Transverse colon (tissue), 4 donors: ENCODE data around the genes TRIM2 and TDO2.

- PRO-cap, result bidirectional peak, plus-strand start at chr4:153204446, minus-strand start at chr4:153204292
- RAMPAGE, long total RNA, 4 experiments, result no peak in any of the 4 experiments
Measured at GRCh38 chr4:153204048-153204334, 252 bp upstream of the TRIM2 start.

DNA sequence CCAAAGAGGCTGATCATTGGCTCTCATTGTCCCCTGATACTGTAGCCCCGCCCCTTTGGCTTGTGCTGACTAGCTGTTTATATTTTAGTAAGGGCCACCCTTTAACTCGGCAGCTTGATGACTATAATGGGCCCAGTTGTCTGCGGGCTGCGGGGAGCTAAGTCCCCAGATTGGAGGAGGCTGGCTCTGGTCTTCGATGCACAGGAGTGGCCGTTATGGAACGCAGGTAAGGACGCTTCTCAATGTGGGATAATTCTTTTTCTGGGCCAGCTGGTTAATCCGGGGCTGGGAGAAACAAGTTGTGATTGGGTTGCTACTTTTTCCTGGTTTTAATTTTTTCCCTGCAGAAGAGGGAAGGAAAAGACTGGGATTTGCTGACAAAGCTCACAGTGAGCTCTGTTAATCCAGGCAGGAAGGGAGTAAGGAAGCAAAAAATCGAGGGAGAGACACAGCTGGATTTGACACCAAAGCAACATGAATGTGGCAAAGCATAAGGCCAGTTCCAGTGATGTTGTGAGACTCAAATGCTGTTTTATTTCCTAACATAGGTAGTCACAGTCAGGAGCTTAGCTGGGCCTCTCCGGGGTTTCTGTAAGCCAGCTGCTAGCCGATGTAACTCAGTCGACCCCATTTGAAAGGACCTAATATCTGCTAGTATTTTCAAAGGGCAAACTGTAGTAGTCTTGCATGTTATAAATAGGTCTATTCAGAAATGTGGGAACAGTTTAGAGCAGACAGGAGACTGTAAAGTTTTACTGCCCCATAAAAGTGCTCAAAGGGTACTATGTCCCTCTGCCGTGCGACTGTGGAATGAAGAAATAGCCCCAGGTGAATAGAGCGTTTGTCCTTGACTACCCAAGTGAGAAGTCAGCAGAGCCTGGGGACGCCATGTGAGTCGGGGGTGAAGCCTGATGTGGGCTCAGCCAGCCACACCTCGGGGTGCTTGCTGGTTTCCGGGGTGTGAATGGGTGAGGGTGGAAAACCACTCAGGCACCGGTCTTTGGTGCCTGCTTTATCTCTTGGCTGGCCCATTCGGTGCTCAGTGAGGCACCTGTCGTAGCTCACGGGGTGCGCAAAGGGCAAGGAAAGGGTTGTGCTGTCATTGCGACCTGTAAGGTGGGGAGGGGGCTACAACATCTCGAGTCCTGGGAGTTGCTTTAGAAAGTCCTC is at the start of gene TRIM2:
TRIM2 (plus strand) TSS at position 109 of the 1,170 bp plus-strand sequence.
- PRO-cap, result bidirectional peak, plus-strand start at position 112 of the sequence, minus-strand start outside the sequence; bidirectional peak, plus-strand start at position 858 of the sequence, minus-strand start at position 515 of the sequence
- RAMPAGE, long total RNA, 4 experiments, result start-site peak on the plus strand in 3 of 4 experiments, centred at positions 108 to 846 of the sequence, 35 to 727 reads per replicate

GRCh38 chr4:153219803-153220431 is 15.7 kb downstream of the TRIM2 start:
- PRO-cap, result no peak
- RAMPAGE, long total RNA, 4 experiments, result start-site peak on the plus strand in 1 of 4 experiments, at chr4:153219926-153219959 at its widest, 6 reads per replicate

DNA sequence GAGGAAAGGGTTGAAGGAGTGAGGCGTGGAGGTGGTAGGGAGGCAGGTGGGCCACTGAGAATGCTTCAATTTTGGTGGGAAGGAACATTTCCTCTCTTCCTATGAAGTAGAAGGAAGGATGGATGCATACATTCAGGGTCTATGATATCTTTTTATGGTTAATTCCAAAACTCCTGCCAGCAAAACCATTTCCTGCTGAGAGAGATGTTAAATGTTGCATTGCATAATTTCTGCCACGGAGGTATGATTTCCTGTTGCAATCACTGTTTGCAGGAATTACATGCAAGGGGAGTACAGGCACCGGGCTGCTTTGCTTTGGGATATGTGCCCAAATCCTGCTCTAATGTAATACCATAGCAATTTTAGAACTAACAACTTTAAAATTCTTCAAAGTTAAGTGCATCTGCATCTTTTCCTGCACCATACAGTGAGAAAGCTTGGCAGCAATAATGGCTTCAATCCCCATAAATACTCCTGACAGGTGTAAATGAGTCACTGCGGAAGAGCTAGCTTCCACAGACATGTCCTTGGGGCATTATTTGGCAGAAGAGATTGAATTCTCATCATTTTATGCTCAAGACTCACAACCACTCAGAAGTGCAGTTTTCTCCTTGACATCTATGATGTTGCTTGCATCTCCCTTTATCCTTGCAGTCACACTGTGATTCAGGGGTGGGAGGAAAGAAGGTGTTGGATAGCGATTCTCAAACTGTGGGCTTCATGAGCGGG is 29.6 kb downstream of the TRIM2 start:
- PRO-cap, result no peak
- RAMPAGE, long total RNA, 4 experiments, result start-site peak on the plus strand in 1 of 4 experiments, centred at position 658 of the sequence, 6 reads per replicate

DNA sequence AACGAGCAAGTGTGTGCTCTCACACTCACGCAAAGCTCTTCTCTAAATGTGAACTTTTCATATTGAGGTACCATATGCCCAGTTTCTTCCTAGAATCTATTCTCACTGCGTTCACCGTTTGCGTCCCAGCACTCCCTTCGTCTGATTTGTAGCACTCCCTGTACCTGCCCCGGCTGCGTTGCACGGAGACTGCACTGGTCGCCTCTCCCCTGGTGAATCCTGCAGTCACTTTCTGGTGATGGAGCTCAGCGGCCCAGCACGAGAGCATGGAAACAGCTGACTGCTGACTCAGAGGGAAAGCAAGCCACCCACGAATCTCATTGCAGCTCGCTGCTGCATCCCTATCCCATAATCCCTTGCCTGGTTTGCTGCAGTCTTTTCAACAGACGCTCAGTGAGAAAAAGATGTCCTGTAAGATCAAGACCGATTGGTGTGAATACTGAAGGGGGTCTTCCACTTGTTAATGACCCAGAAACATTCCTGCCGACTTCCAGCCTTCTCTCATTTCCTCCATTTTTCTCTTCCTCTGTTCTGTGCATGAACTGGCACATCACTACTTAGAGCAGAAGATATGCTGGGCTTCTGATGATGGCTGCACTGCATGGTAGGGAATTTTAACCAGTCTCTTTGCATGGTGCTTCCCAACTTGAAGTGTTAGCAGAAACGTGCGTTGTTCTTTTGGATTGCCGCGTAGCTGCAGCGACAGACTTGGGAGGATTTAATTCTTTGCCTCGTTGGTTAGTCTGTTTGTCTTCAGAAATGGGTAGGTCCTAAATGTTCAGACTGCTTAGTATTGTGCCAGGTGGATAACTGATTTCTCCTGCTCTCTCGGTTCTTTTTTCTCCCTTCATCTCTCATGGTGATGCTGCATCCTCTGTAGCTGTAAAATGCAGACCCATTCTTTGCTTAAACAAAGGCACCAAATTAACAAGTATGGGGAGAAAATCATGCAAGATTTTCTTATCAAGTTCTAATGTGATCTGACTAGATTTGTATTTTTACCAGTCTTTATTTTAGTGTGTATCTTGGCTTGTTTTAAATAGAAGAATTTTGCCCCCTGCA is 53.1 kb downstream of the TRIM2 start:
- PRO-cap, result no peak
- RAMPAGE, long total RNA, 4 experiments, result no peak in any of the 4 experiments

- PRO-cap, result no peak
- RAMPAGE, long total RNA, 4 experiments, result start-site peak on the plus strand in 1 of 4 experiments, at chr4:153265376-153265477 at its widest, 8 reads per replicate
Measured at GRCh38 chr4:153265332-153265638, 61.0 kb downstream of the TRIM2 start.

DNA sequence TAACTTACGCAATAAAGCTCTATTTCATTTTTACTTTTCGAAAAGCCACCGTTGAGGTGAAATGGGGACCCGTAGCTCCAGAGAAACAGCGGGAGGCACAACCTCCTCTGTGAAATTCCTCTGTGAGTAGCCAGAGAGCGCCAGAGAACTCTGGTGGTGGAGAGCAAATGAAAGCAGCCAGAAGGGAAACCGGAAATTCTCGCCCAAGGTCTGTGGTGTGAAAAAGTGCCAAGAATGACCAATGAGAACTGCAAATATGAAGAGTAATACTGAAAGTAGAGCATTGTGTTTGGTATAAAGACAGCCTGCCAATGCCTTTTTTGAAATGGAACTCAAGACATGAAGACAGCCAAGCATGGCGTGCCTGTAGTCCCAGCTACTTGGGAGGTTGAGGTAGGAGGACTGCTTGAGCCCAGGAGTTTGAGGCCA is 33.0 kb upstream of the TMEM131L start:
- PRO-cap, result unidirectional peak, plus-strand start at position 323 of the sequence
- RAMPAGE, long total RNA, 4 experiments, result no peak in any of the 4 experiments

GRCh38 chr4:153439162-153439895 is 26.8 kb upstream of the TMEM131L start:
- PRO-cap, result no peak
- RAMPAGE, long total RNA, 4 experiments, result no peak in any of the 4 experiments

GRCh38 chr4:153483222-153483690 is 17.1 kb downstream of the TMEM131L start:
- PRO-cap, result no peak
- RAMPAGE, long total RNA, 4 experiments, result no peak in any of the 4 experiments

- PRO-cap, result no peak
- RAMPAGE, long total RNA, 4 experiments, result no peak in any of the 4 experiments
Measured at GRCh38 chr4:153520238-153521577, 54.5 kb downstream of the TMEM131L start.

DNA sequence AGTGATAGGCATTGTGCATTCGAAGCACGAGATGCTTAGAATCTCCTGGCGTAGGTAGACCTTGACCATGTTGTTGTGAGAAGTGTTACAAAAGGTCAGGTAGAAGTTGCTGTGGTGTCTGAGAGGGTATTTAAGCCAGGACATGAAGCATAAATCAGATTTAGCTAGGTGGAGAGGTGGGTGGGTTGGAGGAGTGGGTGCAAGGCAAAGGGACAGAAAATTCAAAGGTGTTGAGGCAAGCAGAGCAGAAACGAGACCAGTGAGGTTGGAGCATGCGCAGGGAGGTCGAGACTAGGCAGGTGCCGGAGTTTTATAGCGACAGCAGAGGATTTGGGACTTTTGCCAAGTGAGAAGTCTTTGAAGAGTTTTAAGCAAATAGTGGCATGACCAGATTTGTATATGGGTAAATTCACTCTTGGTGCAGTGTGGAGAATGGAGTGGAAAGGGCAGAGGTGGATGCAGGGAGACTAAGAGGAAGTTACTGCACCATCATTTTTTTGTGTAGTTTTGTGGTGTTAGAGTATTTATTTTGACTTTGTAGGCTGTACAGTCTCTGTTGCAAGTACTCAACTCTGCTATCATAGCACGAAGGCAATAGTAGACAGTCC is 107.0 kb upstream of the TLR2 start:
- PRO-cap, result no peak
- RAMPAGE, long total RNA, 4 experiments, result no peak in any of the 4 experiments

DNA sequence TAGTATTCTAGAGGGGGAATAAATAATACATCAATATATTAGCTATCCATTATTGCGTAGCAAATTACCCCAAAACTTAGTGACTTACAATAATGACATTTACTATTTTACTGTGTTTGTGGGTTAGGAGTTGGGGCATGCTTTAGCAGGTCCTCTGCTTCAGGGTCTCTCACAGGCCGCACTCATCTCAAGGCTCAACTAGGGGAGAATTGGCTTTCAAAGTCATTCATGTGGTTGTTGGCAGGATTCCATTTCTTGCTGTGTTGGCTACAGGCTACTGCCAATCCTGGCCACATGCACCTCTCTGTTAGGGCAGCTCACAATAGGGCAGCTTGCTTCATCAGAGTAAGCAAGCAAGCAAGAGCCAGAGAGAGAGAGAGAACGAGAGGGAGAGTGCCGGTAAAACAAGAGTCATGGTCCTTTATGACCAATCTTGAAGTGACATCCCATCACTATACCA is 33.1 kb upstream of the TLR2 start:
- PRO-cap, result no peak
- RAMPAGE, long total RNA, 4 experiments, result no peak in any of the 4 experiments

DNA sequence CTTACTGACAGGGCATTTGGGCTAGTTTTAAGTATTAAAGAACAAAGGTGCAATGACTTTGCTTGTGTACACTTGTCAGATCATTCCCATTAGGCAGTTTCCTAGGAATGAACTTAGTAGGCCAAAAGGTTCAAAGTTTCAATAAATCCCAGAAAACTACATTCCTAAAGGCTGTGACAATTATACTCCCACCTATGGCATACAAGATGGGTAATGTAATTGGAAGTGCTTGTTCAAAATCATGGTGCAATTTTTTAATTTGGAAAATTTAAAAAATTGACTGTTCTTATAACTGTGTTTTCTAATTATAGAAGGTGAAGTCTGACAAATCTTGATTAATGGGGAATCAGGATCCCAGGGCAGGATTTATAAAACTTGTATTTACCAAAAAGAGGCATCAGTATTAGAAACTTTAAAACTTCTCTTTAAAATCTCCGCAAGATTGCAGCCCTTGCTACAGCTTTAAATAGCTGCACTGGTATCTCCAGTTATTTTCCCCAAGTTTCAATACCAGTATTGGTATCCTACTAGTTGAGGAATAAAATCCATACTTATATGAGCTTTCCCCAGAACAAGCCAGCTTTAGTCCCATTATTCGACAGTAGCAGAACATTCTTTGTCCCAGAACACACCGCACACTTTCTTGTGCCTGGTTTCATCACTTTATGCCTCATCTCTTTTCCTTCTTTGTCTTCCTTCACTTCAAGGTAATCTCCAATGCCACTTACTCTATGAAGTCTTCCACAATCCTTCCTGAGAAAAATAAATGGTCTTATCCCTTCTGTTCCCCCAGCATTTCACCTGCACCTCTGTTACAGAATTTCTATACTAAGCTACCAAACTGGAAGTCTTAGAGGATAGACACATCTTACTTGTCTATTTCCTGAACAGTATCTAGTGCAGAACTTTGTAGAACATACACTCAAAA is 14.6 kb downstream of the PLRG1 start:
- PRO-cap, result no peak
- RAMPAGE, long total RNA, 4 experiments, result no peak in any of the 4 experiments

GRCh38 chr4:155195336-155195669 is 13.1 kb upstream of the NPY2R start:
- PRO-cap, result unidirectional peak, minus-strand start at chr4:155195422
- RAMPAGE, long total RNA, 4 experiments, result no peak in any of the 4 experiments

DNA sequence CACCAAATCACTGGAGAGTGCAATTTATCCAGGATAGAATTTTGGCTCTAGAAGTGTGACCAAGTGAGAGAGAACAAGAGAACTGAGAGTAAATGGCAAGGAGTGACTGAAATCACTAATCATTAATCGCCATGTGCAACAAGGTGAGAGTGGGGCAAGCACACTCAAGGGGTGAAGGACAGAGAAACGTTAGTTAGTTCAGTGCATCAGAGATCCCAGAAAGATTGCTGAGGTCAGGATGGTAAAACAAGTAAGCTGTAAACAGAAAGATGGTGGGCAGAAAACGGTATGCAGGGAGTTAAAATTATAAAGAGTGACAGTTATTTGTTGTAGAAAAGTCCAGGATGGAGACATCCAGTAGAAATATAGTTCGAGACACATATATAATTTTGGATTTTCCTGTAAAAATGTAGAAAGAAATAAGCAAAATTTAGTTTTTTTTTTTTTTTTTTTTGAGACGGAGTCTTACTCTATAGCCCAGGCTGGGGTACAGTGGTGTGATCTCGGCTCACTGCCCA is 17.9 kb upstream of the ASIC5 start:
- PRO-cap, result no peak
- RAMPAGE, long total RNA, 4 experiments, result no peak in any of the 4 experiments

DNA sequence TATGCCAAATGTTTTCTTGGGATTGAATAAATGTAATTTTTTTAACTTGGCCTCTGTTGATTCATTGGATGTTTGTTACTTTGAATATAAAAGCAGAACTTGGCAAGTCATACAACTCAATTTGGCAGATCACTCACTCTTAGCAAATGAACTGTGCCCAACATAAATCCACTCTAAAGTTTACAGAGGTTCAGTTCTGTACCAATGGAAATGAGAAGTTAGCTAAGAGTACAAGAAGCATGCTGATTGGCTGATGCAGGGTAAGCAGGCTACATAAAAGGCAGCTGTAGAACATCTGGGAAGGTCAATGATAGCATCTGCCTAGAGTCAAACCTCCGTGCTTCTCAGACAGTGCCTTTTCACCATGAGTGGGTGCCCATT is at the start of gene TDO2:
TDO2 (plus strand) TSS at position 302 of the 381 bp plus-strand sequence.
- PRO-cap, result no peak
- RAMPAGE, long total RNA, 4 experiments, result start-site peak on the plus strand in 1 of 4 experiments, centred at position 300 of the sequence, 5 reads per replicate

- PRO-cap, result bidirectional peak, plus-strand start at chr4:156970972, minus-strand start at chr4:156970984
- RAMPAGE, long total RNA, 4 experiments, result start-site peak on the minus strand in 1 of 4 experiments, at chr4:156970977-156971086 at its widest, 7 reads per replicate
Measured at GRCh38 chr4:156970691-156971539, 684 bp downstream of the PDGFC start.

DNA sequence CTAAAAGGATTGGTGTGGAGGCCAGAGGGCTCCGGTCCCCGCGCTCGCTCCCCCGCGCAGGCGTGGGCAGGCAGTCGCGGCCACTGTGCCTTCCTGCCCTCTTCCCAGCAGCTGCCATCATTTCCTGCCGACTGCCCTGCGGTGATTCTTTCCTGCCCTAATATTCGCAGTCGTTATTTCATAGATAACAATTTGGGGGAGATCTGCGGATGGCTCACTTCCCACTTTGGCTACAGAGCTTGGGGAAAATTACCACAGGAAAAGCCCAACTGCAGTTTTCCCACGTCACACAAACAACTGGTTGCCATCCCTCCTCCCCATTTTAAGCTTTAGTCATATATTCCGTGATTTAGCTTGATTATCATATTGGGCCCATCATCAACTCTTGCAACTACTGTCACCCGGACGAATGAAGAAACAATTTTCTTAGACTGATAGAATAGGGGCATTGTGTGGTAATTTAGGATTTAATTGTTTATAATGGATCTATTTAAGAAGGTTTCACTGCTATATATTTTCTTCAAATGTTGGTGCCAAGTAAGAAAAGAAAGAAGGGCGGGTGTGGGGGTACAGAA is 2.4 kb downstream of the GRIA2 start:
- PRO-cap, result no peak
- RAMPAGE, long total RNA, 4 experiments, result no peak in any of the 4 experiments

DNA sequence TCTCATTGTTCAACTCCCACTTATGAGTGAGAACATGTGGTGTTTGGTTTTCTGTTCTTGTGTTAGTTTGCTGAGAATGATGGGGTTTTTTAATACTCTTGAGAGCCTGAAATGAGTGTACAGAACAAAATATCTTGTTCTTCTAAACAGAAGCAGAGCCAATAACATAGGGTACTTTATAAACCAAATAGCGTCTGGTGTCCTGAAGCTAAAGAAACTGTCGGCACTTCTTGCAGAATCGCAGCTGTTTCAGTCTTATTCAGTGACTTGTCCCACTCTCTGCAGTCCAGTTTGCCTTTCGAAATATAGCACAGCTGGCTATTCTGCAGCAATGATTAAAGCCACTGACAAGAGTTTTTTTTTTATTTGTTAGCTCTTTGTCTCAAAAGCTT is 52.1 kb downstream of the GASK1B start:
- PRO-cap, result no peak
- RAMPAGE, long total RNA, 4 experiments, result no peak in any of the 4 experiments

DNA sequence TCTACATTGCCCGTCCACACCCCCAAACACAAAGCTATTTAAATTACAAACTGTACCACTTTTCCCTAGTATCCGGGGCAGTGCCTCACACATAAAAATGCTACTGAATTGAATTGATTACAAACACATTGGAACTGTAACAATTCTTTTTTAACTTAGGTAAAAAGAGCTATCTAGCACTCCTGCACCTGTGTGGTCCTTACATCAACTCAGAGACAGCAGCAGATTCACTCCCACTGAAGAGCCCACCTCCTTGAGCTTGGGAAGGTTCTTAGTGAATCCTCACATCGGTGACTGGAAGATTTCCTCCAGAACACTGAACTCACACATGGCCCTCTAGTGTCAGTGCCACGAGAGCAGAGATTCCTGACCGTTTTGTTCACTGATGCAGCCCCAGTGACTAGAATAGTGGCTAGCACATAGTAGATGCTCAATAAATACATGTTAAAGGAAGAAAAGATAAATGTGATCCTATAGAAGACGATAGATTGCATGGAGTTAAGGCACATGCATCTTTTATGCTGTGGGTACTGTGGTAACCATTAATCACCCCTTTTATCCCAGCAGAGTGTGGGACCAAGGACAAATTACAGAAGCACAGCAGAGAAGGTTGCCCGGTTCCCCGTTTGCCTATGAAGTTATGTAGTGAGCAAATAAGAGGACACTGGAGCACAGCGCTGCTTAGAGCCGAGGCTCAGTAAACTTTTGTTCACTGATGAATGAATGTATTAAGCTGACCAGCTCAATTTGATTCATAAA is 8.8 kb downstream of the GASK1B start:
- PRO-cap, result no peak
- RAMPAGE, long total RNA, 4 experiments, result no peak in any of the 4 experiments